HEK293 (cell line): ENCODE results near the genes EGR1, SPATA24 and DNAJC18.

GRCh38 chr5:138337283-138337672 lies 788 bp upstream of the FAM53C start:
- PRO-cap: bidirectional peak, plus-strand start at chr5:138337535, minus-strand start at chr5:138337427
- RRBS, 2 experiments: no CpG with 5 or more reads among the region's 9 CpGs

DNA sequence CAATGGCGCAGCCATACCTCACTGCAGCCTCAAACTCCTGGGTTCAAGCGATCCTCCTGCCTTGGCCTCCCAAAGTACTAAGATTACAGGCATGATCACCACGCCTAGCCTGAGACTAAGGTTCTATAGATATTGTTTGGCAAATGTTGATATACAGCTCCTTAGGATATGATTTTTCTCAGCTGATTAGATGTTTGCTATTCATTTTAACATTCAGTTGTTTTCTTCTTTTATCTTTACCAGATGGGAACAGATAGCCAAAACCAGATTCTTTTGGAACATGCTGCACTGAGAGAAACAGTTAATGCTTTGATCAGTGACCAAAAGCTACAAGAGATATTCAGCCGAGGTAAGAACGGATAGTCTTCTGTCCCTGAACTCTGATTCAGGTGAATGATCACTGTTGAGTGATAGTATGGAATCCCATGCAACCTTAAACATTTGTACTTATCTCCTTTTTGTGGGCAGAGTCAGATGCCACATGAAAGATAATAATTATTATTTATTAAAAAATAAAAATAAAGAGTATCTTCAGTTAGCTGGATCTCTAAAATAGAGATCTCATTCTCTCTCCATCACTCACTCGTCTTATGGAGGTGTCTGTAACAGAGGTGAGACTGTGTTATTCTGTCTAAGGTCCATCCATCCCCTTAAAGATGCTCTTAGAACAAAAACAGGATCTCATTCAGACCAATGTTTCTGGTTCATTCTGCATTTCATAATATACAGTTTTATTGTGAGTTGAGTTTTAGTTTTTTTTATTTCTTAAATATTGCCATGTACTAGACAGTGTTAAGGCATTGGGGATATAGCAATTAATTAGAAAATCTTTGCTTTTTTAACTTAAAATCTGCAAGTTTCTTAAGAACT lies 25.2 kb downstream of the KDM3B start:
- PRO-cap: no peak
- RRBS, 2 experiments: no CpG with 5 or more reads among the region's 6 CpGs

- PRO-cap: no peak
- RRBS, 2 experiments: no CpG with 5 or more reads among the region's 5 CpGs
Measured at GRCh38 chr5:138390730-138391410, 38.4 kb downstream of the KDM3B start.

DNA sequence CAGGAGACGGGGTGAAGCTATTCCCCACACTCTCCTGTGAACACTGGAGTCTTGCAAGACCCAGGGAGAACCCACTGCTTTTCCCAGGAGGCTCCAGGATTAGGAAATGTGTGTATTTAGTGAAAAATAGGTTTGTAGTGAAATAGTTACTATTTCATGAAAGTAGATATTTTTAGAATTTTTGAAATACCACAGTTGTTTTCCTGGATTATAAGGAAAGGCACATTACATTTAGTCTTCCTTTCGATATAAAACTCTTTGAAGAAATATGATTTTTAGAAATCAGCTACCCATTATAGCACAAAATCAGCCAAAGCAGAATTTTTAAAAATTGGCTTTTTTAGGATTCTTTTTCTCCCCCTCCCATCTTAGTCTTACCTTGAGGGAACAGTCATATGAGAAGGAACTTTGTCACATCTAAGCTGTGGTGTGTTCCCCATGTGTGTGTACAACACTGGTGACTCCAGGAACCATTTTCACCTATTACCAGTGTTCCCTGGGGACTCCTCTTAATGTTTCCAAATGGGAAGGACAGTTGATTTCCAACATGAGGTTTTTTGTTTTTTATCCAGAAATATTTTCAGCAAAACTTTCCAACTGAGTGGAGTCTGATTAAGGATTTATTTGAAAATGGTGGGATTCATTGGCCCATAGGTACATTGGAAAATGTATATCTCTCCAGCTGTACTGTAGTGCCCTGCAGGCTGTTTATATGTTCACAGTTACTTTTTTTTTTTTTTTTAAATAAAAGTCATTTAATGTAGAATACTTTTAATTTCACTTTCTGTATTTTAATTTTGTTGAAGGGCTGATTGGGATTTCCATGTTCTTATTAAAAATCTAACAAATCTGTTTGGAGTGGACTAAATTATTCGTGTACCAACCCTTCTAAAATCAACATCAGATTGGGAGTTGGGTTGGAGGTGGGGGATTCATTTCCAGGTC lies 2.4 kb upstream of the REEP2 start:
- PRO-cap: no peak
- RRBS, 2 experiments: no CpG with 5 or more reads among the region's 3 CpGs

GRCh38 chr5:138465404-138466194 lies at the start of gene EGR1:
TSS of gene EGR1 (plus strand) at chr5:138465479.
- PRO-cap: unidirectional peak, plus-strand start at chr5:138465480; bidirectional peak, plus-strand start at chr5:138465960, minus-strand start at chr5:138465944
- RRBS, 2 experiments: 2 to 3% methylated on average over 15 to 17 of the region's 75 CpGs

DNA sequence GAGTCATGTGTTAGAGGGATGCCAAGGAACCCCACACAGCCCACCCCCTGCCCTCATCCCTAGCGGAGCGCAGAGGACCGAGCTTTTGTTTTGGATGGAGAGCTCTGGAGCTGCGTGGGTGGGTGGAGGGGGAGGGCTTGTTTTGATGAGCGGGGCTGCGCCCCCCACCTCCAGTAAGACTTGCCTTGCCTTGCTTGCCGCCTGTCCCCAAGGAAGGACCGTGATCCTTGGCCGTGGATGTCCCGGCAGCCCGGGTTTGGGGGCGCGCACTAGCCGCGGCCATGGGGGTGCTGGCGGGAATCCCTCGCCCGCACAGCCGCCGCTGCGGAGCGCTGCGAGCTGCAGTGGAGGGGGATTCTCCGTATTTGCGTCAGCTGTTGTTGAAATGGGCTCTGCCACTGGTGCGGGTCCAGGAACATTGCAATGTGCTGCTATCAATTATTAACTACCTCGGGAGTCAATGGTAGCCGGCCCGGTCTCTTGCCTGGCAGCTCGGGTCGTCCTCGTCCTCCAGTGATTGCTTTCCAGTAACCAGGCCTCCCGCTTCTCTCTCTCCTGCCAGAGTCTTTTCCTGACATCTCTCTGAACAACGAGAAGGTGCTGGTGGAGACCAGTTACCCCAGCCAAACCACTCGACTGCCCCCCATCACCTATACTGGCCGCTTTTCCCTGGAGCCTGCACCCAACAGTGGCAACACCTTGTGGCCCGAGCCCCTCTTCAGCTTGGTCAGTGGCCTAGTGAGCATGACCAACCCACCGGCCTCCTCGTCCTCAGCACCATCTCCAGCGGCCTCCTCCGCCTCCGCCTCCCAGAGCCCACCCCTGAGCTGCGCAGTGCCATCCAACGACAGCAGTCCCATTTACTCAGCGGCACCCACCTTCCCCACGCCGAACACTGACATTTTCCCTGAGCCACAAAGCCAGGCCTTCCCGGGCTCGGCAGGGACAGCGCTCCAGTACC lies 1.2 kb downstream of the EGR1 start:
- PRO-cap: no peak
- RRBS, 2 experiments: no CpG with 5 or more reads among the region's 50 CpGs

DNA sequence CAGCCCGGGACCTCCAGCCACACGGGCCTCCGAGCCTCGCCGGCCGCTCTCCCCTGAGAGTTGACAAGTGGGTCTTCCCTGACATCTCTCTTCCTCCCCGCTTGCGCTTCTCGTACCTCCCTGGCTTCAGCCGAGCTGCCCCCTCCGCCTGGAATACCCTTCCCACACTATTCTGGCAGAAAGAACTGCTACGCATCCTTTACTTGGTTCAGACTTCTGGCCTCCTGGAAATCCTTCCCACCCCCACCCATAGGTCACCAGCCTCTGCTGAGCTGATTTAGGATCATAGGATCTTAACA lies 27.1 kb downstream of the EGR1 start:
- PRO-cap: no peak
- RRBS, 2 experiments: no CpG with 5 or more reads among the region's 12 CpGs

DNA sequence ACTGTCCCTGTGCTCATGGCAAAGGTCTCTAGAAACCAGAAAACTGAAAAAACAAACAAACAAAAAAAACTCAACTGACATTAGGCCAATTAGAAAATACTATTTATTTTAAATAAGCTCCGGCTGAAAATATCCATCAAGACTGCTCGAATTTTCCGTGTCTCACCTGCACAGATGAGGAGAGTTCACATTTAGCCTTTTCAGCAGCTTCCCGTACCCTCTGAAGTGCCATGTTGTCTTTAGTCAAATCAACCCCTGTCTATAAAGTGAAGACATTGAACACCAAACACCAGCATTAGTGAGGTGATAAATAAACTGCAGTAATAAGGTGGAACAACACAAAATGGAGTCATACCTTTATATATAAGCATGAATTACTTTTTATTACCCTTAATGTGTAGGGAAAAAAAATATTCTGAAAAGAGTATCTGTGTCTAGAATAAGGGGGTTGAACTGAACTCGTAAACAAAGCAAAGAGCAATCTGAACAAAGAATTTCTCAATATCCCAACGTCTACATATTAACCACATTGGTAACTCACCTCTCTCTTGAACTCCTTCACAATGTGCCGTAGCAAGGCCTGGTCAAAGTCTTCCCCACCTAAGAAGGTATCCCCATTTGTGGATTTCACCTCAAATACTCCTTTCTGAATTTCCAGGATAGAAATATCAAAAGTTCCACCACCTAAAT lies 8.6 kb downstream of the HSPA9 start:
- PRO-cap: no peak
- RRBS, 2 experiments: no CpG with 5 or more reads among the region's 7 CpGs

DNA sequence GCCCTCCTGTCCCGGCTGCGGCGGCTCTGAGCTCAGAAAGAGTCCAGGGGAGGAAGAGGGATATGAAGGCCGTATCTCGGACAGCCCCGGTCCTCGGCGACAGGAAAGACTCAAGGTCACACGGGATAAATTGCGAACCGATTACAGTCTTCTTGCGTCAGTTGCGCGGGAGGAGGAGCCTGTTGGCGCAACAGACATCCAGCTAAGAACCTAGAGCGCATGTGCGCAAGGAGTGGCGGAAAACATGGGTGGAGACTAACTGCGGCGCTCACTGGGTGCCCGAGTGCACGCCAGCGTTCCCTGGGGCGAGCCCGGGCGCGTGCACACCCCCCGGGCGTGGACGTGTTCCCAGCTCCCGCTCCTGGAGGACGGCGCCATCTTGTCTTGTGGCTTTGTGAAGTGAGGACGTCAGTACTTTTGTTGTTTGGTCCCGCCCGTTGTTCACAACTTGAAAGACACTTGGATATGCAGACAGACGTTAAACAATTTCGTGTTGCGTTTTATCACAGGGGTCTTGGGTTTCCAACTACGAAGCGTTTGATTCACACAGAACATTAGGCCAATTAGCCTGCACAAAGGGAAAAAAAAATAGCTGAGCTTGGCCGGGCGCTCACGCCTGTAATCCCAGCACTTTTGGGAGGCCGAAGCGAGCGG lies 501 bp upstream of the HSPA9 start:
- PRO-cap: bidirectional peak, plus-strand start at position 377 of the sequence, minus-strand start at position 112 of the sequence
- RRBS, 2 experiments: 1 to 2% methylated on average over 6 to 10 of the region's 47 CpGs

DNA sequence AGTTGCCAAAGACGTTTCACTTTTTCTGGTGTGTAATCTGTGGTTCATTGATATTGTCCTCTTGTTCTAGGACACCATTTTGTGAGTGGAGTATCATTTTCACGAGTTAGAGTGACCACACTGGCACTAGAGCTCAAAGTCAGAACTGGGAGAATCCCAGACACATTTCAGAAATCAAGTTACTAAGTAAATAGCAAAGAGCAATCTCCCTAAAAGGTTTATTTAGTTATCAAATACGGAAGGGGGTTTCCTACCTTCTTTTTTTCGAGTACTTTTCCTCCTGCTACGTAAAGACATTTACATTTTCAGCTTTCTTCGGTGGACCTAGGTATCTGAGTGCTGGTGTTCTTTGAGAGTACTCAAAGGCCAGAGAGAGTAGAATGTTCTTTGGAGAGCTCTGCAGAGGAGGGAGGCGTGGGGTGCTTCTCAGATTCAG lies 8.9 kb upstream of the HSPA9 start:
- PRO-cap: no peak
- RRBS, 2 experiments: no CpG with 5 or more reads among the region's 7 CpGs

- PRO-cap: no peak
- RRBS, 2 experiments: no CpG with 5 or more reads among the region's 6 CpGs
Measured at GRCh38 chr5:138666726-138667194, 86.5 kb upstream of the CTNNA1 start.

GRCh38 chr5:138724330-138724959 lies 28.8 kb upstream of the CTNNA1 start:
- PRO-cap: no peak
- RRBS, 2 experiments: no CpG with 5 or more reads among the region's 5 CpGs

GRCh38 chr5:139297526-139298083 lies 4.1 kb downstream of the MATR3 start:
- PRO-cap: no peak
- RRBS, 2 experiments: no CpG with 5 or more reads among the region's 2 CpGs

DNA sequence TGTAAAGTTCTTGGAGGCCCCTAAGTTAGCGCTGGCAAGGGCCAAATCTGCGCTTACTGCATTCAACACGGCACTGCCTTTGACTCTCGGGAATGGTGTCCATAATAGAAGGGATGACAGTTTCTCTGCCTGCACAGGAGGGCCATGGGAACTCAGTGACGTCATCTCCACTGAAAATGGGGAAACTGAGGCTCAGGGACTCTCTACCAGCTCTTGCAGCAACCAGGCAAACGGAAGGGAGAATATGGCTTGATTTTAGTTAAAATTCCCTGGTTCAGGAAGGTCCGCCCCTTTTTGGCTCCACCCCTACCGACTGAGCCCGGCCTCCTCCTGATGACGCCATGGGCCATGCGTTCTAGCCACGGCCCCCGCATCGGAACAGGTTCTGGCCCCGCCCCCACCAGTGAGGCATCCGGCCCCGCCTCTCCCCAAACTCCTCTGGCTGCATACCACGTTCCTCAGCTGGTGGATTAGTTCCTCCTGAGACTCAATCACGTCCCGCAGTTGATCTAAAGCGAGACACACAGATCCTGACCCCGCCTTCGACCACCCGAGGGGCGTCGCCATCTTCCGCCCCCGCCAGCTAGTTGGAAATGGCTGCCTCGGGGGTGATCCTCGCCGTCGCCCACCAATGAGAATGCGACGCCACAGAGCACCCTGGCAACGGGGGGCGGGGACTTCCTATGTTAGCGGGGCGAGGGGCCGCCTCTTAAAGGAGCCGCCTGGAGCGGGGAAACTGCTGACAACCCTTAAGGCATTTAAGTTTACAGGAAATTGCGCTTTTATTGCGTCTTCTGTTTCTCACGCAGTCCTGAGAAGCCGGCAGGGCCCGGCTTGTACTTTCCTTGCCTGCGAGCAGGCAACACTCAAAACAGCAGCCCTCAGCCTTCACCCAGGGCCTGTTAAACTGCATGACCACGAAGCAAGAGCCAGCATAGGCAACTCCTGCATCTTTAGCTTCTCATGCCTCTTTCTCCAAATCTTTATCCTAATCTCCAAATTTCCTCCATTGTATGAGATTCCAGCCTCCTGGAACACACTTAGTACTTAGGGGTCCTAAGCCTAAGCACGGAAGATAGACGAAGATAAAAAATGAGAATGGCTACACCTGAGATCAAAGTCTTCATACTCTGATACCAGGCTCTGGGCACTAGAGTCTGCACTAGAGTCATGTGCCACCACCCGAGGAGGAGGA lies at the start of gene SPATA24:
SPATA24 (minus strand) TSS at position 596 of the 1,195 bp plus-strand sequence.
- PRO-cap: bidirectional peak, plus-strand start at position 331 of the sequence, minus-strand start at position 246 of the sequence; bidirectional peak, plus-strand start at position 808 of the sequence, minus-strand start at position 594 of the sequence
- RRBS, 2 experiments: under 1 to 2% methylated on average over 5 of the region's 51 CpGs

DNA sequence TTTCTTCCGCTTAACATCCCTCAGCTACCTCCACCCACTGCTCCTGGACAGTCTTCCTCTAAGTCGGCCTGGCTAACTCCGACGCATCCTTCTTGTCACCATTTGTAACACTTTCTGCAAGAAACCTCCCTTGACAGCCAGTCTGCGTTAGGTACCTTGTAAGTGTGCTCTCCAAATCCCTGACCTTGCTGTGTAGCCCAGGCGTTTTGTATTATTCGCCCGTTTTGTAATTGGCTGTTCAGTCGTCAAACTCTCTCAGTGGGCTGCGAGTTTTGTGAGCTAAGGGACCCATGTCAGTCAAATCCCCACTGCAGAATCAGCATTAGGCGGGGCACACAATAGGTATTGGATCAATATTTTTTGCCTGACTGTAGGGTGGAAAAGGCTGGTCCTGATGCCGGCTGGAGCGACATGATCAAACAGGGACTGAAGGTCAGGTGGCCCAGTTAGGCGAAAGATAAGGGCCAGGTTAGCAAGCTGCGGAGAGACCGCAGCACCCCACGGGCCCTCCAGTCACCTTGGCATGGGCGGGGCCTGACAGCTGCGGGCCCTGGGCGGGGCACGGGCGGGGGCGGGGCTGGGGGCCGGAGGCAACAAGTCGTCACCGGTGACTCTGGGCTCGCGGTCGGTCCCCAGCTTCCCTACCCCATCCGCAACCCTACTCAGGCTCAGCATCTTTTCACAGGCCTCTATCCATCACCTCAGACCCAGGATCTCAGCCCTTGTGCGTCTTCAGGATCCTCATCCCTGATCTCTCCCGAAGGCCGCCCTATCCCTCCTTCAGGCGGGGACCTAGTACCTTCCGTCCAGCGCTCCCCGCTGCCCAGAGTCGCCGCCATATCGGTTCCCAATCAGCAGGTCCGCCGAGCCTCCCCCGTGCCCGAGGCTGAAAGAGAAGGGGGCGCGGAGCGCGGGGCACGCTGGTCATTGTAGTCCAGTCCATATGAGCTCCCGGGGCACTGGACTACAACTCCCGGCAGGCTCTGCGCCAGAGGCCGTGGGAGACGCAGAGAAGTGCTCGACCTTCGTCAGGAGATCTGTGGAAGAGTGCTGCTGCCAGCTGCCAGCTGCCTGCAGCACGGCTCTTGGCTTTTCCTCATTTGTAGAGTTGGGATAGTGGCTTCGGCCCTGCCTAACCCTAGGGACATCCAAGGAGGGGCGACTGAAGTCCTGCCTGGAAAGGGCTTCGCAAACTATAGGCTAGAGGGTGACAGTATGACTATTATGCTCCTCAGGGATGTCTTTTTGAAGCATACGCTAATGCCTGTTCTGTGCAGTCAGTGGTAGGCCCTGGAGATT lies at the start of gene DNAJC18:
DNAJC18 (minus strand) TSS at position 919 of the 1,299 bp plus-strand sequence.
- PRO-cap: bidirectional peak, plus-strand start at position 596 of the sequence, minus-strand start at position 515 of the sequence; bidirectional peak, plus-strand start at position 1,031 of the sequence, minus-strand start at position 877 of the sequence
- RRBS, 2 experiments: no CpG with 5 or more reads among the region's 61 CpGs

DNA sequence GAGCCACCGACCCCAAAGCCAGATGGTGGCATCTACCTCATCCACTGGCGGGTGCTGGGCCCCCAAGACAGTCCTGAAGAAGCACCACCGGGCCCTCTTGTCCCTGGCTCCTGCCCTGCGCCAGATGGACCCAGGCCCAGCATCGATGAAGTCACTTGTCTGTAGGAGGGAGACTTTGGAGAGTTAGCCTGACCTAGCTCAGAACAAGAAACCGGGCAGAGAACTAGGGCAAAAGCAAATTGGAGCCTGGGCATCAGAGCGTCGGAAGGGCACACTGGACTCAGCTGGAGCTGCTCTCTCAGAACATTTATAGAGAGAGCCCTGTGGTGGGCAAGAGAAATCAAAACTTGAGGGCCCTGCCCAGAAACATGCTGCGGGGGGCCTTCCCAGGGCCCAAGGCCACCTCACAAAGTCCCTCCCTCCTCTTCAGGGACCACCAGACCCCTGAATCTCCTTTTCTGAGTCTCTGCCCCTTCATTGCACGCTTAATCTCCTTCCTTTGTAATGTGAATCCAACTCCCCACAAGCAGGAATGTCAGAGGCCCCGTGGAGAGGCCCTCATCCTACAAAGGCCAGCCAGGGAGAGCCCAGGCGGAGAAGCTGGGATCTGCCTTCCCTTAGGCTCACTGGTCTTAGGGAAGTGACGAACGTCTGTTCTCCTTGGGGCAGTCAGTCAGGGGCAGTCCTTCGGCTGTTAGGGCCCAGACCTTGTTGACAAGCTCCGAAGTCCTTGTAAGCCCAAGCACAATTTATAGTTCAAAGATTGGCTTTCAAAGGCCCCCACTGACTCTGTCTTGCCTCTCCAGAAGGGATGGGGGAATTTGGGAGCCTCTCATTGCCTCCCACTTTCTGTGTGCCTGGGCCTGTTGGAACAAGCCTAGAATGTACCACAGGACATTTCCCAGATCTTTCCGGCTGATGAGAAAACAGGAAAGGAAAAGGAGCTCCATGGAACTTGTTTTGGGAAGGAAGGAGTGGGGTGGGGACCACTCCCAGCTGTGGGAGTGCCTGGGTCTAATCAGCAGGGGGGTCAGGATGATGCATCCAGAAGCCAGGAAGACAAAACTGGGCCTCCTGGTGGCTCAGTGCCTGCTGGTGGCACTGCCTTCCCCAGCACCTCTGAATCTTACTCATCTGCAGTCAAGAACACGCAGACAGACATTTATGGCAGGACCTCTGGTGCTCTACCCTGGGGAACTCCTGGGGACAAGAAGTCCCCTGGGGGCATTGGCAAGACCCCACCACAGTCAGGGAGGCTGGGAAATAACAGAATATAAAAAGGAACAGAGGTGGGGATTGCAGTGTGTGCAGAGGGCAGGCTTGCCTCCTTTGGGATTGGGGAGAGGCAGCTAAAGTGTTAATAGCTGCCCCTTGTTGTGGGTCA lies 2.4 kb downstream of the SMIM33 start:
- PRO-cap: no peak
- RRBS, 2 experiments: no CpG with 5 or more reads among the region's 18 CpGs

- PRO-cap: no peak
- RRBS, 2 experiments: no CpG with 5 or more reads among the region's 10 CpGs
Measured at GRCh38 chr5:139633200-139634451, 14.5 kb upstream of the CXXC5 start.

DNA sequence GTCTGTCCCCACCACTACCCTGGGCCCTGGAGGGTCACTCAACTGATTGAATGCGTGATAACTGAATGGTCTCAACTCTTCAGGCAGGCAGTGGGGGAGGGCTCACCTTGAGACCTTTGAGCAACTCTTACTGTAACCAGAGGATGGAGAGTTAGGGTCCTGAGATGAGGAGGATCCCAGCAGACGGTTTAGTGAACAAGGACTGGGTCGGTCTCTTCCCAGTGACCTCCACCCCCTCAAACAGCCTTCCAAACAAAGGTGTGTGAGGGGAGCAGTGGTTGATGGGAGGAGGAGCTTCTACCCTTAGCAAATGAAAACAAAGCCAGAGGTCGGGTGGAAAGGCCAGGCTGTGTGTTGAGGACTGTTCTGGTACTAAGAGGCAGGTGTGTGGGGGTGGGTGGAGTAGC lies 59.4 kb downstream of the CXXC5 start:
- PRO-cap: no peak
- RRBS, 2 experiments: no CpG with 5 or more reads among the region's 4 CpGs

- PRO-cap: no peak
- RRBS, 2 experiments: 2% methylated on average over 16 of the region's 46 CpGs
Measured at GRCh38 chr5:139708622-139709565, 60.7 kb downstream of the CXXC5 start.

DNA sequence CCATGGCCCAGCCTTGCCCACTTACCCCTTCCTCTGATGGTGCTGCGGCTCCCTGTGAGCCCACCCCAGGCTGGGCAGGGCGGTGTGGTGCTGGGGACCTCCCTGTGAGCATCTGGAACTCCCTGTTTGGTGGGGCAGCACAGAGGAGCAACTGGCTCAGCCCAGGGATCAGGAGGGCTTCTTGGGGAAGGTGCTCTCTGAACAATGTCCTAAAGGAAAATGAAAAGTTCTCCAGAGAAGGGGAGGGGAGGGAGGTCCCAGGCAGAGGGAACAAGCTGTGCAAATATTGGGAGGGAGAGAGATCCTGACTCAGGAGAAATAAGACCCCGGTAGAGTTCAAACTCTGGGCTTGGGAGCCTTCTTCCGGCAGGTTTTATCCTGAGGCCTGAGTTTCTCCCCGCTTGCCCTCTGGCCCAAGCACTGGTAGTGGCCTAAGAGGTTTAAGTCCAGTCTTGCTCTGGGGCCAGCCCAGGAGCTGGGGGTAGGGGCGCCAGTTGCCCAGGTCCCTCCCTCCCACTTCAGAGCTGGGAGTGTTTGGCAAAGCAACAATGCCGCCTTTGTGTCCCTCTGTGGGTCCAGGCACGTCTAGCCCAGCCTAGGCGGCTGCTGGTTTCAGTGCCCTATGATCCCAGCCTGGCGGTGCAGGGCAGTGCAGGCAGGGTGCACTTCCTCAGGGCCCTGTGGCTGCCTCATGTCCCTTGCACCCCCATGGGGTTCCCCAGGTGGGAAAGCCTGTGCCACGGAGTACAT lies 62.0 kb upstream of the PSD2 start:
- PRO-cap: no peak
- RRBS, 2 experiments: no CpG with 5 or more reads among the region's 11 CpGs